Colon Carcinoma Metastatic in the Brain (tissue), 2 donors: ENCODE data around the genes BAZ2A, TAC3, NEMP1, NXPH4, SHMT2 and STAC3.

DNA sequence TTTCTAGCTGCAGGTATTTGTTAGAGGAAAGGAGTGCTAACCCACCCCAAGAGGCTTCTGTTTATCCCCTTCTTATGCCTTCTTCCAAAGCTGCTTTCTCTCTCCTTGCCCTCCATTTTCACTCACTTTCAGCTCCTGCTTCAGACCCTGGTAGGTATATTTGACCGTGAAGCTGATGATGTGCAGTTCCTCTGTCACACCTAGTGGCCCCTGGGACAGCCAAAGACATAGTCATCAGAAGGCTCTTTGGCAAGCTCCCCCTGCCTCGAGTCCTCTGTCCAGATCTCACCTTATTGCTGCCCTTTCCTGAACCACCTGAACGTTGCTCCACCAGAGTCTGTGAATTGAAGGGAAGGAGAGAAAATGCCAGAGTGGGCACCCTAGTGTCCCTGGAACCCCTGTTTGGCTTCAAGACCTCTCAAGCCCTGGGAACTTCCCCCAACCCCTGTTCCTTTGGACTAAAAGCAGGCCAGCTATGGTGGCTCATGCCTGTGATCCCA, 10.6 kb downstream of the STAT2 start:
- PRO-cap, 2 experiments = no peak in any of the 2 experiments

DNA sequence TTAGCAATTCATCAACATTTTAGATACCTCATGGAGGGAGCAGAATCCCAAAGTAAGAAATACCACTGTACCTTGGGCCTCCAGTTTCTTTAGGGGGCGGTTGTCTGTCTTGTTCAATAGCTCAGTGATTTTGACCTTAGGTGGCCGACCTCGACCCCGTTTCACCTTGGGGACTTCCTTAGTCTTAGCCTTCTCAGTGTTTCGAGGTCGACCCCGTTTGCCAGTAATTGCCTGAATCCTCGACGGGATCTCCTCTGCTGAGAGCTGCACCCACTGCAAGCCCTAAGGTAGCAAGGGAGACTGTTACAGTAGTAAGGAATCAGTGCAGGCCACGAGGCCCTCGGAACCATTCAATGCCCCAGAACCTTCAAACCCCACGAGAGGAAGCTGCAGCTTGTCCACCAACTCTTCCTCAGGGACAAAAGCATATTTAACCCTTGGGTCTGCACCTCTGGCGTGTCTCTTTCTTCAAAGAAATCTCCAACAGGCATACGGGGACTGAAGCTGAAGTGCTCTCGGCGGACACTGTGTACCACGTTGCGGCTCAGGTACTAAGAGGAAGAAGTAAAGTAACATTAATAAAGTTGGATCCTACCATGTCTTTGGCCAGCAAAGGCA, 20.4 kb downstream of the BAZ2A start:
- PRO-cap, 2 experiments = no peak in any of the 2 experiments

DNA sequence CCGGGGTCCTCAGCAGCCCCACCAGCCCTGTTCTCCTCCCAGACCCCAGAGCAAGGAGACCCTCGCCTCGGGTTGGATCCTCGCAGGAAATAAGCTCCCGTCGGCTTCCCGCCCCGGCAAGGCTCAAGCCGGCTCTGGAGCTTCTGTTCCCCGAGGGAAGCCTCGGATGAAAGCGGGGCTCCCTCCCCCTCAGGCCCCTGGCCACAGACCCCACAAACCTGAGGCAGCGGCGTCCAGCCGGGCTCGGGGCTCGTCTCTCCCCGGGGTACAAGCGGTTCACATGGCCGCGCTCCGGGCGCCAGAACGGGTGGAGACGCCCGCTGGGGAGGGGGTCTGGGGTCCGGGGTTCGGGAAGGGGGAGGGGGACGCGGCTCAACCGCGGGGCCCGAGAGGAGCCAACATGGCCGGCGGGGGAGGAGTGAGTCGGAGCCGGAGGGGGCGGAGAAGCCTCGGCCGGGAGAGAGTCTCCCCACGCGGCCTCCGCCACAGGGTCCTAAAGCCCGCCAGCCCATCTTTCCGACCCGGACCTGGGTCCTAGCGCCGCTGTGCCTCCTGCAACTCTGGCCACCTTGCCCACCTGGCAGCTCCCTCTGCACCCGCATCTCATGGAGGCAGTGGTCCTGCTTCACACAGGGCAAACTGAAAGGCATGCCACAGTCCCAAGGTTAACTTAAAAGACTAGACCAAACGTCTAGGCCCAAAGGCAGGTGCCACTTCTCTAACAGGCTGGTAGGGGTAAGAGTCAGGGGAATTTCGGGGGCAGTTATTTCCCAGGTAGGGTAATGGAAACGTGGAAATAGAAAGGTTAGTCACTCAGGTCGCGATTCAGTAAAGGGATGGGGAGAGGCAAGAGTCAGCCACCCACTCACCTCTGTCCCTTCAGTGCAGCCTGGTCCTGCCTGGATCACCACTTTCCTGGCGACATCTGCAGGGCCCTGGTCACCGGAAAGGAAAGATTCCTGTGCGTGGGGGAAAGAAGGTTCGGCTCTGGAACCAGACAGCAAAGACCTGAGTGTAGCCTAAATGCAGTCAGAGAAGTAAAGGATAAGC, at the start of gene BAZ2A:
Gene BAZ2A, minus strand, starts transcription at position 420 of the 1,050 bp plus-strand sequence.
- PRO-cap, 2 experiments = peak in 2 of 2 experiments; most common minus-strand start position 420 of the sequence (in 2)

- PRO-cap, 2 experiments = peak in 1 of 2 experiments; most common plus-strand start chr12:56631965 (in 1)
Measured at GRCh38 chr12:56631786-56632028, 1.6 kb upstream of the BAZ2A start.

DNA sequence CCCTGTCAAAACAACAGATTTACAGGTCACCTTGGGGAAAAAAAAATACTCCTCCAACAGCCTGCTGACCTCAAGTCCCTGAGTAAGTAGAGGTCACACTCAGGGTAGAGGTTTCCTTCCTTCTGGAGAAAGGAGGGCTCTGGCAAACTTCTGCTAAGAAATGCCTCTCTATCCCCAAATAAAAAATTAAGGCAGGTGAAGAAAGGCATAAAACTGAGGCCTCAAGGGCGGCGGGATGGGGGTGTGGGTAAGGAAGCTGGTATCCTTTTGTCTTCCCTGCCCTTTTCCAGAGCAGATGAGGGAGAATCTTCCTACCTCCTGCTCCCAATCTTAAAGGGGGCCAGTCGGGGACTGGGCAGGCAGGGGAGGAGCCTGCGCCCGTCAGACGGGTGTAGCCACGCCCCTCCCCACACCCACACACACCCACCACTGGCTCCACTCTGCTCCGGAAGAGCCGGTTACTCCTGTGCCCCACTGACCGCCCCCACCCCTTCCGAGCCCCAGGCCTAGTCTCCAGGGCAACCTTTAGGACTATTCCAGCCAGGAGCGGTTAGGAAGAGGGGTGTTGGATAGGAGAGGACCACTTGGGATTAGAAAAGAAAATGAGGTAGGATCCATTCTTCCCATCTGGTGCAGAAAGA, 2.1 kb upstream of the BAZ2A start:
- PRO-cap, 2 experiments = no peak in any of the 2 experiments

- PRO-cap, 2 experiments = no peak in any of the 2 experiments
Measured at GRCh38 chr12:56680228-56681328, 7.5 kb downstream of the PTGES3 start.

GRCh38 chr12:56682255-56683286, 5.5 kb downstream of the PTGES3 start:
- PRO-cap, 2 experiments = peak in 2 of 2 experiments; most common plus-strand start chr12:56683048 (in 2)

- PRO-cap, 2 experiments = no peak in any of the 2 experiments
Measured at GRCh38 chr12:56914579-56915122, 19.6 kb downstream of the SDR9C7 start.

DNA sequence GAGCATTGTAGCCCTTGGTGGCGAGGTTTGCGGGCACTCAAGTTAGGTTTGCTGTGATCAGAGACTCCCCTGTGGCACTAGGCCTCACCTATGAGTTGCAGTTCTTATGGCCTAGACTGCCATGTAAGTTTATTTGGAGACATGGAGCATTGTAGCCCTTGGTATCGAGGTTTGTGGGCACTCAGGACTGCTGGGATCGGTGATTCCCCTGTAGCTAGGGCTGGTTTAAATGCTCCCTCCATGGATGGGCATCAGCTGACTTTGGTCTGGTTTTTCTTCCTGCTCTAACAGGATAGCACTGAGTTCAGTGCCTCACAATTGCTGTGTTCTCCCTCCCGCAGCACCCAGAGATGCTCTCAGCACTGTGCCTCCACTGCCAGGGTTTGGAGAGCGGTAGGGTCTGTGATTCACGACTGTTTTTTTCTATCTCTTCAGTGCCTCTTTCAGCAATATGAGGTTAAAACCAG, 8.1 kb downstream of the RDH16 start:
- PRO-cap, 2 experiments = no peak in any of the 2 experiments

DNA sequence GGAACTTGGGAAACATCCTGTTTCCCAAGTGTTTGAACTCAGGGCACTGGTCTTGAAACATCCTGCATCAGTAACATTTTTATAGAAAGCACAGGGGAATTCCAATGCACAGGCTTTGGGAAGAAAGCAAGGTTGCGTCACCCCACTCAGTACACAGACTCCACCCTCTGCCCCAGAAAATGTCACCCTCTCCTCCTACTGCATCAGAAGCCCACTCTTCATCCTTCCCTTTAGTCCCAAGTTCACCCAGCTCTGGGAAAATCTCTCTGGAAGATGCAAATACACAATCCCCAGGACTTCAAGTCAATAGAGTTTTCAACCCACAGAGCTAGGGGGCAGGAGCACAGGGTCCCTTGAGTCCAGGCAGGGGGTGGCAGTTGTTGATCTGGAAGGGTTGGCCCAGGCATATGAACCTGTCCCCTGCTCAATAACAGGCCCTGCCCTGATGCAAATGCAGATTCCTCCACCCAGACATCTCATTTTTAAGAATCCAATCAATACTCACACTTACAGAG, 1.7 kb downstream of the RDH16 start:
- PRO-cap, 2 experiments = no peak in any of the 2 experiments

DNA sequence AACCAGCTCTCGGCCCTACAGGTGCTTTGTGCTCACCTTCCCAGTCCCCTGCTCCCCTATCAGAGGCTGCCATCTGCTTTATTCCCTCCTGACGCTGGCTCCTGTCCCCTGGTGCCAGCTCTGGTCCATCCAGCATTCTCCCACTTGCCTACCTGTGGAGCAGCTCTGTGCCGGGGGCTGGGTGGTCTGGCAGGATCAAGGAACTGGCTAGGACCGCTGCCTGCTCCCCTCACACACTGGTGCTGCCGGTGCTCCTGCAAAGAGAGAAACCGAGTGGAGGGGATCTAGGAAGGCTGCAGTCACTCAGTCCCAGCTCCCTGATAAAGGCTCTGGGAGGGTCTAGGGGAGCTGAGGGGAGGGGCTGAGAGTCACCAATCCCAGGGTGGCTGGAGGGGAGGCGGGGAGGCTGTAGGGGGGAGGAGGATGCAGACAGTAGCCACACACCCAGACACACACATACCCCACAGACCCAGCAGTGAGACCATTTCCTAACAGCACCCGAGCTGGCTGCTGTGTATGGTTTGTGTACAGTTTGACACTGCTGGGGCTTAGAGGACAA, at the start of gene TAC3:
Gene TAC3, minus strand, starts transcription at position 295 of the 559 bp plus-strand sequence.
- PRO-cap, 2 experiments = no peak in any of the 2 experiments

GRCh38 chr12:57078602-57079402, at the start of gene NEMP1:
TSS of gene NEMP1 (minus strand) at chr12:57078791.
- PRO-cap, 2 experiments = peak in 2 of 2 experiments; most common plus-strand start chr12:57079117 (in 2); most common minus-strand start chr12:57078710 (in 2)

DNA sequence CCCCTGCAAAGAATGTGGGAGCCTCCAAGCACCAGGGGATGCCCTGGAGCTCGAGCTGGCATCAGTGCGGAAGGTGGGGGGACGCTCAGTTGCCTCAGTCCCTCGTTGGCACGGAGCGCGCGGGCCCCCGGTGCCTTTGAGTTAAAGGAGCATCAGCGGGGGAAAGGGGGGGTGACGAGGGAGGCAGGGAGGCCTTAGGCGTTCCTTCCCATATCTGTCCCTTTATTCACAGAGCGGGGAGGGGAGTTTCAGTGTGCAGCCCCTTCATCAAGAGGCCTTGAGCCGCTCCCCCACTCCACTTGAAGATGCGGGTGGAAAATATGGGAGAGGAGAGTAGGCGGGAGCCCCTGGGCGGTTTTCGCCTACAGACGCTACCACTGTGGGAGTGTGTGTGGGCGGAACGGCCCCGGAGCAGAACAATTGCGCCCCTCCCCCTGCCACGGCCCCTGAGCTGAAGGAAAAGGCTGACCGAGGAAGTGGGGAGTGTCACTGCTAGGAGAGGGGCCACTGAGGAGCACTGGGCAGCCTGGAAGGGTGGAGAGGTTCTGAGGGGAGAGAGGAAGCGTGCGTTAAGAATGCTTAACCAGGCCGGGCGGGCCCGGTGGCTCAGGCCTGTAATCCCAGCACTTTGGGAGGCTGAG, 820 bp downstream of the NAB2 start:
- PRO-cap, 2 experiments = peak in 1 of 2 experiments; most common plus-strand start position 486 of the sequence (in 1); most common minus-strand start position 418 of the sequence (in 1)

DNA sequence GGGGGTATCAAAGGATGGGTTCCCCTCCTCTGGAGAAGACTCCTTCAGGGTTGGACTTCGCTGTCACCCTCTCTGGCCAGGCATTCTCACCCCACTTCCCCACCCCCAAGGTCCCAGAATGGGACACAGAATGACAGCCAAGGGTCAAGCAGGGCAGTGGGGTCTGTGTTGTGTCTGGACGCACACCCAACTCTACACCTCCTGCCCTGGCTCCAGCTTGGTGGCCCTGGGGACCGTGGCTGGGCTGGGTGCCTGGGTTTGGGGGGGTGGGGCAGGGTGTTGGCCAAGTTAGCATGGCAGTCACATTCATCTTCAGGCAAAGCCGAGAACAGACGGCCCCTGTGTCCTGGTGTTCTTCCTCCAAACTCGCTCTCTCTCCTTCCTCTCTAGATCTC, 5.6 kb downstream of the LRP1 start:
- PRO-cap, 2 experiments = no peak in any of the 2 experiments

GRCh38 chr12:57167782-57168379, 39.6 kb downstream of the LRP1 start:
- PRO-cap, 2 experiments = no peak in any of the 2 experiments

DNA sequence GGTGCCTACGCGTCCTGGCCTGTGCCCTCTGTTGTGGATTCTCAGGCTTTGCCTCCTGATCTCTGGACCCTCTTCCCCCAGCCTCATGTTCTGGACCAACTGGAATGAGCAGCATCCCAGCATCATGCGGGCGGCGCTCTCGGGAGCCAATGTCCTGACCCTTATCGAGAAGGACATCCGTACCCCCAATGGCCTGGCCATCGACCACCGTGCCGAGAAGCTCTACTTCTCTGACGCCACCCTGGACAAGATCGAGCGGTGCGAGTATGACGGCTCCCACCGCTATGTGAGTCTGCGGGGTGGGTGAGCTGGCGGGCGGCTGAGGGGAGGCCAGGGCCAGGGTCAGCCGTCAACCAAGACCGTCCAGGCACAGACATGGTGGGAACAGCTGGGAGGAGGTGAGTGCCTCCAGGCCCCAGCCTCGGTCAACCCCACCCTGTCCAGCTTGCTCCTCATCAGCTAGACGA, 25.8 kb upstream of the NXPH4 start:
- PRO-cap, 2 experiments = no peak in any of the 2 experiments

GRCh38 chr12:57216230-57217089, at the start of gene NXPH4:
TSS of gene NXPH4 (plus strand) at chr12:57216794.
- PRO-cap, 2 experiments = no peak in any of the 2 experiments

- PRO-cap, 2 experiments = peak in 2 of 2 experiments; most common plus-strand start chr12:57229740 (in 2)
Measured at GRCh38 chr12:57229403-57229869, at the start of gene SHMT2. TSS of gene SHMT2 (plus strand) at chr12:57229711.

GRCh38 chr12:57229870-57230310, 379 bp downstream of the SHMT2 start:
- PRO-cap, 2 experiments = no peak in any of the 2 experiments

GRCh38 chr12:57250811-57251522, at the start of gene STAC3:
TSS of gene STAC3 (minus strand) at chr12:57251187.
- PRO-cap, 2 experiments = no peak in any of the 2 experiments